ENCODE results near the gene G3BP1.

GRCh38 chr5:150615911-150616404 is 24.5 kb upstream of the SYNPO start:
- PRO-cap = no peak
- CAGE, long polyA plus RNA = no peak

DNA sequence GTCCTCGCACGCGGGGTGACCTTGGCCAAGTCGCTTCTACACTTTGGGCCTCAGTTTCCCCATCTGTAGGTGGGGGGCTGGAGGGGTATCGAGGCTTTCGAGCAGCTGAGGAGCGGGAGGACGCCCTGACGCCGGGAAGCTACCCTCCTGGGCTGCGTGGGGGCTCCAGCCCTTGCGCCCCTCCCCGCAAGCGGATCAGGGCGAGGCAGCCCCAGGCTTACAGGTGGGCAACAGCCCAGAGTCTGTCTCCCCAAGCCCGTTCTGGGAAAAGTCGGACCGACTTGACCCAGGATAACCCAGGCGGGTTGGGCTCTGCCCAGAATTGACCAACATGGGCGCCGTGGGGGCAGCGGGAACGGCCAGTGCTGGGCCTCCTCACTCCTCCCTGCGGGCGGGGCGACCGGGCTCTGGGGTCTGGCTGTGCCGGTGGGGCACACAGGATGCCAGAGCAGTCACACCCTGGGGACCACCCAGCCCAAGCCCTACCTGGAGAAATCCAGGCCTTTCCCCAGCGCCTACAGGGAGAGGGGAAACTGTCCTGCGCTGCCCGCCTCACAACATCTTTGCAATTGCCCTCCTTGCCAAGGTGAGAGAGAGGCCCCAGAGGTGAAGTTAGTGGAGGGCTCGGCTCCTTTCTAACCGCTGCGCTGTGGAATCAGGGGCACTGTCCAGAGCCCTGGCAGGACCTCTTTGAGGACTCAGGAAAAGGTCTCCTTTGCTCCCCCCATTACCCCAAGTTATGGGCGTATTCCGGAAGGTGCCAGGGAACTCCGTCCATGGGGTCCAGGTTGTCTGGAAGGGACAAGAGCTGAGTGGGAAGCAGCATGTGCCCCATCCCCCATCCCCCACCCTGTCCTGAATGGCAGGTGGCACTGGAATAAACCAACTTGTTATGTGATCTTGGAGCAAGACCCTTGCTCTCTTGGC is 15.2 kb upstream of the SYNPO start:
- PRO-cap = no peak
- CAGE, long polyA plus RNA = no peak

GRCh38 chr5:150639900-150640126 is 647 bp upstream of the SYNPO start:
- PRO-cap = no peak
- CAGE, long polyA plus RNA = no peak

- PRO-cap = no peak
- CAGE, long polyA plus RNA = no peak
Measured at GRCh38 chr5:150642263-150643111, 2.0 kb downstream of the SYNPO start.

GRCh38 chr5:150658007-150658882 is 2.8 kb upstream of the MYOZ3 start:
- PRO-cap = no peak
- CAGE, long polyA plus RNA = no peak

GRCh38 chr5:150693202-150693527 is 7.7 kb downstream of the RBM22 start:
- PRO-cap = no peak
- CAGE, long polyA plus RNA = no peak

- PRO-cap = no peak
- CAGE, long polyA plus RNA = no peak
Measured at GRCh38 chr5:150846628-150847059, 323 bp downstream of the IRGM start.

- PRO-cap = no peak
- CAGE, long polyA plus RNA = no peak
Measured at GRCh38 chr5:150860359-150860932, 14.1 kb downstream of the IRGM start.

- PRO-cap = no peak
- CAGE, long polyA plus RNA = no peak
Measured at GRCh38 chr5:151024083-151024953, 3.9 kb downstream of the GPX3 start.

DNA sequence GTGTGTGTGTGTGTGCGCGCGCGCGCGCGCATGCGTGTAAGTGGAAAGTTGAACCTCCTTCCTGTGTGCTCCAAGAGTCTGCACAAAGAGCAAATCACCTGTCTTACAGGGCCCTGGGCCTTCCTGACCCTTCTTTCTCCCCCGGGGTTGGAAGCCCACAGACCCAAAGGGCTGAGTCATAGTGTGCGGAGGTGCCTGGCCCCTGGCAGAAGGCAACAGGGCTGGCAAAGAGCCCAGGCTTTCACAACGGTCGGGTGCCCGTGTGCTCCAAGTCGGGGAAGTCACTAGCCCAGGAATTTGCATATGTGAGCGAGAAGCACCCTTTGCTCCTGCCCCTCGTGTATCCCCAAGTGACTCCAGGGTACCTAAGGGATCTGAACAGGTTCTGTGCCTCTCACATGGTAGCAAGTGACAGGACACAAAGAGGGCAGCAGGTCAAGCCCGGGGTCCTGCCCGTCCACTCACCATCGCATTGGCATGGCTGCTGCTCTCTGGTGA is 20.9 kb downstream of the TNIP1 start:
- PRO-cap = no peak
- CAGE, long polyA plus RNA = no peak

DNA sequence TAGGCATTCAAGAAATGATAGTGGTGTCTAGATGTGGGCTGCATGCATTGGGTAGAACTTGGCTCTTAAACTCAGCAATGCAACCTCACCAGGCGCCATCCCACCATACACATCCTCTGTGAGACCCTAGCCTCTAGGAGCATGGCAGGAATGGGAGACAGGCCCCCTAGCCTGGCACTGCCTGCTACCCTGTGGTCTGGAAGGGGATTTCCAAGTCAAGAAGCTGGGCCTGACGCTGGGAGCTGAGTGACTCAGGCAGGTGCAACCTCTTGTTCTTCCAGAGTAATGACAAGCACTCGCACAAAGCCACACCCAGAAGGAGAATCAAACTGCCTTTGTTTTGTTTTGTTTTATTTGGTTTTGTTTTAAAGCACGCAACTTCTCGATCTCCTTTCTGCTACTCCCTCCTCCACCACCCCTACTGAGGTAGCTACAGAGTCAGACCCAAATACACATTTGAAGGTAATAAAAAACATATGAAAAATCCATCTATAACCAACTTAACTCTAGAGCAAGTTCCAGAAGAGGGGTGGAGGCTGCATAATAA is 2.5 kb upstream of the TNIP1 start:
- PRO-cap = no peak
- CAGE, long polyA plus RNA = no peak

GRCh38 chr5:151086995-151087716 is 6.3 kb upstream of the TNIP1 start:
- PRO-cap = unidirectional peak, minus-strand start at chr5:151087160
- CAGE, long polyA plus RNA = no peak

GRCh38 chr5:151213633-151214596 is 10.0 kb downstream of the CCDC69 start:
- PRO-cap = bidirectional peak, plus-strand start at chr5:151214429, minus-strand start at chr5:151214153
- CAGE, long polyA plus RNA = no peak

- PRO-cap = no peak
- CAGE, long polyA plus RNA = no peak
Measured at GRCh38 chr5:151217553-151218030, 6.3 kb downstream of the CCDC69 start.

- PRO-cap = no peak
- CAGE, long polyA plus RNA = no peak
Measured at GRCh38 chr5:151240924-151241252, 12.1 kb upstream of the GM2A start.

- PRO-cap = no peak
- CAGE, long polyA plus RNA = no peak
Measured at GRCh38 chr5:151662394-151663085, 24.2 kb downstream of the SPARC start.

- PRO-cap = no peak
- CAGE, long polyA plus RNA = no peak
Measured at GRCh38 chr5:151683700-151684681, 2.7 kb downstream of the SPARC start.

DNA sequence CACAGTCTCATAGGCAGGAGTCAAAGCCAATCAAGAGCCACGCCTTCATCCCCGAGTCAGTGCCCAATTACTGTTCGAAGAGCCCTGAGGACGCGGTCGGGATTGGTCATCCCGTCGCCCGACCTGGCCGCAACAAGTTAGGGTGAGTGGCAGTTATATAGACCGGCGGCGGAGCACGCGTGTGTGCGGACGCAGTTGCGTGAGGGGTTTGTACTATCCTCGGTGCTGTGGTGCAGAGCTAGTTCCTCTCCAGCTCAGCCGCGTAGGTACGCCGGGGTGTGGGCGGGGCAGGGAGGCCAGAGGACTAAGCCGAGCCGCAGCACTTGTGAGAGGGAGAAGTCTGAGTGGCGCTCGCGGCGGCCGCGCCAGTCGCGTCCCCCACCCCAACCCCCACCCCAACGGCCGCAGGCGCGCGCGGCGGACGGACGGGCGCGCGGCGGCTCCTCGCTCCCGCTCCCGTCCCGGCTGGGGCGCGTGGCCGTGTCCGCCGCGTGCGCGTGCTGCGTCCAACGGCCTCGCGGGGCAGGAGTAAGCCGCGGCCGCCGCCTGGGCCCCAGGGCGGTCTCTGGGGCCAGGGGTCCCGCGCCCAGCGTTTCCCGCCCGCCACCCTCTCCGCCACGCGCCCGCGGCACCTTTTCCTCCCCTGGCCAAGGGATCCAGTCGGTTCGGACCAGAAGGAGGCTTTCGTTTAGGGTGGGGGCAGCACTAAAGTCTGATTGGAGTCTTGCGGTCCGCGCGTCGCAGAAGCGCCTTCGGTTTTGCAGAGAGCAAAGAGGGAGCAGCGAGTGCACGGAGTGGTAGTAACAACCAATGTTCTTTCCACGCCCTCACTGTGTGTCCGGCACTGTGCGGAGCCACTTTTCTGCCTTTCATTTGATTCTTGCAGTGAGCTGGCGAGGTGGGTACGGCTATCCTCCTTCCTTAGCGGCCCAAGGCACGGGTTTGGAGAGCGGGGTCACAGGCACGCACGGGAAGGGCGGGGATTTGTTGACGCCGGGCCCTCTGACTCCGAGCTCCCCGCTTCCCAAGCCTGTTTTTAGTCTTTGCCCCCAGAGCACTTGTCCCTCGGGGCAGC is at the start of gene G3BP1:
Gene G3BP1 (plus strand): TSS at position 184 of the 1,075 bp plus-strand sequence.
- PRO-cap = bidirectional peak, plus-strand start at position 184 of the sequence, minus-strand start at position 131 of the sequence; bidirectional peak, plus-strand start at position 873 of the sequence, minus-strand start at position 760 of the sequence
- CAGE, long polyA plus RNA = start-site peak on the plus strand centred at position 187 of the sequence, 15 bp wide, 188 and 282 reads in 2 replicates

GRCh38 chr5:151772938-151773213 is 1.1 kb downstream of the G3BP1 start:
- PRO-cap = no peak
- CAGE, long polyA plus RNA = no peak

- PRO-cap = no peak
- CAGE, long polyA plus RNA = no peak
Measured at GRCh38 chr5:152957192-152957657, 533.2 kb upstream of the GRIA1 start.

All from B cell (primary cell).